HT1080 (cell line): ENCODE measurements around a stretch of chr12.

RAMPAGE:
- cytosol, long total RNA, result no peak
- long total RNA, result no peak
- nucleus, long total RNA, result no peak
Measured at GRCh38 chr12:121767458-121768113, 25.9 kb downstream of the RHOF start.

DNA sequence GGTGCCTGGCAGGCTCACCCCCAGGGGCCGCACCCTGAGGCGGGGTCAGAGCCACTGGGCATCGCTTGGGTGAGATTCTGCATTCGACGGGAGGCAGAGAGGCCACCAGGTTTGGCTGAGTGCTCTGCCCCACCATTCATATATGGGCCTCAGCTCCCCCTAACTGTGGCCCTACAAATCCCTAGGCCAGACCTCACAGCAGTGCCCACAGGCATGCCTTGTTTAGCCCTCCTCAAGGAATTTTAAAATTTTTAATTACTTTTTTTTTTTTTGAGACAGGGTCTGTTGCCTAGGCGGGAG lies 17.0 kb downstream of the RHOF start:
RAMPAGE:
- cytosol, long total RNA, result no peak
- long total RNA, result no peak
- nucleus, long total RNA, result no peak

DNA sequence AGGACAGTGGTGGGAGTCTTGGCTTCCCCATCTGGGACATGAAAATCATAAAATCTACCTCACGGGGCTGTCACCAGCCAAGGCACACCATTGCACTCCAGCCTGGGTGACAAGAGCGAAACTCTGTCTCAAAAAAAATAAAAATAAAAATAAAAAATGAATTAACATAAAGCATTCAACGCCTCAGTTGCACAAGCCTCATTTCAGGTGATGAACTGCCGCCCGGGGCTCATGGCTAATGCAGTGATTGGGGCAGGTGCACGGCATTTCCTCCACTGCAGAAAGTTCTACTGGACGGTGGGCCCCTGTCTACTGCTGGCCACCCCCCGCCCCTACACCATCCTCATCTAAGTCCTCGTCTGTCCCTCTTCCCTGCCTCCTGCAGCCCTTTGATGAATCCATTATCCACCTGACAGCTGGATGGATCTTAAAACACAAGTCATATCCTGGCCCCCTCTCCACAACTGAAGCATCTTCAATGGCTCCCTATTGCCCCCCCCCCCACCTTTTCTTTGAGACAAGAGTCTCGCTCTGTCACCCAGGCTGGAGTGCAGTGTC lies 10.6 kb downstream of the RHOF start:
RAMPAGE:
- cytosol, long total RNA, result no peak
- long total RNA, result no peak
- nucleus, long total RNA, result no peak

GRCh38 chr12:121783822-121784342 lies 9.6 kb downstream of the RHOF start:
RAMPAGE:
- cytosol, long total RNA, result no peak
- long total RNA, result no peak
- nucleus, long total RNA, result no peak

GRCh38 chr12:121785000-121785440 lies 8.5 kb downstream of the RHOF start:
RAMPAGE:
- cytosol, long total RNA, result no peak
- long total RNA, result no peak
- nucleus, long total RNA, result no peak

DNA sequence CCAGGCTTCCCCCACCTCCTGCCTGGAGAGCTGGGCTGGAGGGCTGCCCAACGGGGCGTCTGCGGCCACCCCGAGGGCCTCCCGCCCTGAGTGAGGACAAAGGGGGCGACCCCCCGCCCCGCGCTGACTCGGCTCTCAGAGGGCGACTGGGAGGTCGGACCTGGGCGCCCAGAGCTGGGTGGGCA lies 3.7 kb upstream of the SETD1B start:
RAMPAGE:
- cytosol, long total RNA, result no peak
- long total RNA, result no peak
- nucleus, long total RNA, result no peak

GRCh38 chr12:121800803-121801654 lies 2.8 kb upstream of the SETD1B start:
RAMPAGE:
- cytosol, long total RNA, result no peak
- long total RNA, result no peak
- nucleus, long total RNA, result no peak

DNA sequence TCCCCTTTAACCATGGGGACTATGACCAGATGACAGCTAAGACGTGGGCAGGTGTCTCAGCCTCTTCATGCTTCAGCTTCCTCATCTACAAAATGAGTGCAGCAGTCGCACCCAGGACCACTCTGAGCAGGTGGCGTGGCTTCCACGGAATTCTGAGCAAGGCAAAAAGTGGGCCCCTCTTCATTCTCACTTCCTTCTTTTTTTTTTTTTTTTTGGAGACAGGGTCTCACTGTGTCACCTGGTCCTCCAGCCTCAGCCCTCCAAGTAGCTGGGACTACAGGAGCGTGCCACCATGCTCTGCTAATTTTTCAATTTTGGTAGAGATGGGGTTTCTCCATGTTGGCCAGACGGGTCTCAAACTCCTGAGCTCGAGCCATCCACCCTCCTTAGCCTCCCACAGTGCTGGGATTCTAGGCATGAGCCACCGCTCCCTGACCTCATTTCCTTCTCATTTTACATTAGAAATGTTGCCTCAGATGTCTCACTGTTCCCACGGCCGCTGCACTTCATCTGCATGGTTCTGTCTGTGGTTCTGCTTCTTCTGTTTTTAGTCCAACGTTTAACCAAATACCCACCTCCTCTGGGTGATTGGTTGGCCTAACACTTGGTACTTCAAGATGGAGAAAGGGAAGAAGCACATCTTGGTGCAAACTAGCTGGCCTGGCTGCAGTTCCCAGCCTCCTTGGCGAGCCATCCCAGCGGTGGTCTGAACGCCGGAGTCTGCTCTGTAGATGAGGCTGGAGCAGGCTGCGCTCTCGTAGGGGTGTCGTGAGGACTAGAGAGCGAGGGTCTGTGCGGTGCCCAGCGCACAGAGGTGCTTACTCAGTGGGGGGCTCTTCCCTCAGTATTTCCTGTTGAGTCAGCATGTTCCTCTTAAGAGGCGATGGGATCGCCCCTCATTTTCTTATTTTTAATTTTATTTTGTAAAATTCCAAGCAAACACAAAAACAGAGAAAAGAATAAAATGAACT lies 41.2 kb upstream of the BCL7A start:
RAMPAGE:
- cytosol, long total RNA, result no peak
- long total RNA, result no peak
- nucleus, long total RNA, result no peak

DNA sequence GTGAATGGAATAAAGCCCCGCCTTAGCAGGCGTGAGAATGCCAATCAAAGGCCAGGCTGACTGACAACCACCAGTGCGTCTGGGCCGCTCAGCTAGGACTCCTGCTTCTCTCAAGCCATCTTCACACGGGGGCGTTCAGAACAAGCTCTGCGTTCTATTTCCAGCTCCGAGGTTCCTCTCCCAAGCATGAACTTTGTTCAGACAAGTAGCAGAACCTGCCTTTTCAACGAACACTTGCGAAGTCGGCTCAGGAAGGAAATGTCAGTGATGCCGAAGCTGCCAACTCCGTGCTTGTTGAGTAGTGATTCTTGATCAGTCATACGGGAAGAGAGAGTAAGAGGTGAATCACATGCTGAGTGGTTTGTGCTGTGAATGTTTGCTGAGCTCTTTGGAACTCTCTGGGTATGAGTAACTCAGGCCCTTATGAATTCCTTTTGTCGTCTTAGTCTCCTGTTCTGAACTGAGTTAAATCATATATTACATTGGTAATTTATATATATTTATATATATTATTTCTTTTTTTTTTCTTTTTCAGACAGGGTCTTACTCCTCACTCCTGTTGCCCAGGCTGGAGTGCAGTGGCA lies 29.5 kb upstream of the BCL7A start:
RAMPAGE:
- cytosol, long total RNA, result no peak
- long total RNA, result no peak
- nucleus, long total RNA, result no peak

DNA sequence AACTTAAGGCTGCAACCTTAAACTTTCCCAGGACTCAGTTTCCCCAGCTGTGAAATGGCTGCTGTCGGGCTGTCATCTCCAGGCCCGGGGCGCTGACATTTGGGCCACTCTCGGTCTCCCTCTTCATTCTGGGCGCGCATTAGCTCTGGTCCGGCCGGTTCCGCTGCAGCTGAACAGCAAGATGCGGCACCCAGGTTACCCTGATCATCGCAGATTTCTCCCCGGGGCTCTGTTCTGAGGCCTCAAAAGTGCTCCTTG lies 929 bp upstream of the BCL7A start:
RAMPAGE:
- cytosol, long total RNA, result no peak
- long total RNA, result no peak
- nucleus, long total RNA, result no peak

DNA sequence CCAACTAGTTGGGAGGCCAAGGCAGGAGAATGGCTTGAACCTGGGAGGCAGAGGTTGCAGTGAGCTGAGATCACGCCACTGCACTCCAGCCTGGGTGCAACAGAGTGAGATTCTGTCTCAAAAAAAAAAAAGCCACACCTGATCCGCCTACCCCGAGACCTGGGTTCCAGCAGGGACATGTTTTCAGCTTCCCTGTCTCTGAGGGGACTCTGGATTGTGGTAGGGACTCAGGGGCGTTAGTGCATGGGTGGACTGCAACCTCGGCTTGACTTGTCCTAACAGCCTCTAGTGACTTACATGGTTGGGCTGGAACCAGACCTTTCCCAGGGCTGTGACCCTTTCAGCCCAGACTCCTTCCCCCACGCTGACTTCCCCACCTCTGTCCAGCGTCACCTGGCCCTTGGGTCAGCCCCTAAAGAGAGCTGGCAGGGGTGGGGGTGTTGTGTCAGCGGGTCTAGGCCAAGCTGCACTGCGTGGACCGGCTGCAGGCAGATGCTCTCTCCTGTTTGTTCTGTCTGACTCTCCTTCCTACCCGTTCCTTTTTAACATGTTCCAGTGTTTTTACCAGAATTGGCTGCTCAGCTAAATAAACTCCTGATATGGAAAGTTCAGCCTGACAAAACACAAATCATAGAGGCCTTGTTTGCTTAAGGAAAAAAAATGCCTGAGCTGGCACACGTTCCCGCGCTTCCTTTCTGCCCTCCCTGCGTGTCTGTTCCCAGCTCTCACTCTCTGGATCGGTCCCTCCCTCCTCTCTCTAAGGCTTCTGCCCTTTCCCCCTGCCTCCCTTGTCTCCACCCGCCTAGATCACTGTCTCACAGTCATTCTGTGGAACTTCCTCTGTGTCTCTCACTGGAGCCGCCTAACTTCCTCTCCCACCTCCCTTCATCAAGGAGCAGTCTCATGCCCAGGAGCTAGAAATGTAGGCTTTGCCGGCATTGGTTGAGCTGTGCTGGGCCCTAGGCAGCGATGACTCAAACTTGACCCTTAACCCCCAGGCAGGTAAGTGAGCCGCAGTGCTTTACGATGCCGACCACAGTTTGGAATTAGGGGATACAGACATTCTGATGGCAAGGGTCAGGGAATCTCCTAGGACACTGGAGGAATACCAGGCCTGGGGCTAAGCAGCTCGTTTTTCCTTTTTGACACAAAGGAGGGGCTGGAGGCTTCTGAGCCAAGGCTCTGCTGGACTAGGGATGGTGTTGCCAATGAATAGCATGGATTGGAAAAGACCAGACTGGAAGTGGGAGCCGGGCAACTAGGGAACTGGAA lies 15.6 kb upstream of the MLXIP start:
RAMPAGE:
- cytosol, long total RNA, result start-site peak on the plus strand centred at position 891 of the sequence, 53 bp wide, 67 and 43 reads in 2 replicates
- long total RNA, result start-site peak on the plus strand centred at position 887 of the sequence, 13 bp wide, 39 reads
- nucleus, long total RNA, result no peak

DNA sequence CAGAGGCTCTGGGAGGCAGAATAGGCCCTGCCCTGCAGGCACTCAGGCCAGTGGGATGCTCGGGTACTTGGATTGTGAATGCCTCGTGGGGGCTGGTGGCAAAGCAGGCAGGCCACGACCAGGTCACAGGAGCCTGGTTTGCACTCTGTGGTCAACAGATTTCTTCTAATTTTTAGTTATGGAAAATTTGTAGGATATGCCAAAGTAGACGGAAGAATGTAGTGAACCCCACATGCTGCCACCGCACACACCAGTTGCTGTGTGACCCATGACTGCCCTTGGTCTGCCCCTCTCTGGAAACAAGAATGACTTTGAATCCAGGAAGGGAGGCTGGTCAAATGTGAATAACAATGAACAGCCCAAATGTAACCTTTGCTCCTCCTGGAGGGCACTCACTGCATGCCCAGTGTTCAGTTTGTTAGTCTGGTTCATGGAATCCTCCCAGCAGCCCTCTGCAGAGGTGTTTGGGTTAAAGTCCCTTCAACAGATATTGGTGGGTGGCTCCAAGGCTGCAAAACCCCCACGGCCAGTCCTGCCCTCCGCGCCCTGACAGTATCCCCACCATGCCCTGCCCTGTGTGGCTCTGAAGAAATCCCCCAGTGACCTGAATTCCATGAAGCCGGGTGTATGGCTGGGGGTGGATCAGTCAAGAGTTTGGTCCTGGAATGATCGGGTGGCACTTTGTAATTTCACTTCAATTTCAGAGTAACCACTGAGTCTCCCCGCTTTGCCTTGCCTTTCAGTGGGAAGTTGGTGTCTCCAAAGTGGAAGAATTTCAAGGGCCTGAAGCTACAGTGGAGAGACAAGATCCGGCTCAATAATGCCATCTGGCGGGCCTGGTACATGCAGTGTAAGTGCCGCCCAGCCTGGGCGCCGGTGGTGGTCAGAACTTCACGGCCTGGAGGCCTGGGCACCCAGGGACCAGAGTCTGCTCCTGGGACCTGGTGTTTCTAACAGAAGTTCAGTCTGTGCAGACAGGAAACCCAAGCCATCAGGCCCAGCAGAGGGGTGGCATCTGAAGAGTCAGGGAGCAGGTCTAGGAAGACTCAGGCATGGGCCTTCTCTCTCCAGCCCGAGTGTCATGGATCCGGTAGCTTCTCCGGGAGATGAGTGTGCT lies 47.1 kb downstream of the IL31 start:
RAMPAGE:
- cytosol, long total RNA, result no peak
- long total RNA, result no peak
- nucleus, long total RNA, result no peak

DNA sequence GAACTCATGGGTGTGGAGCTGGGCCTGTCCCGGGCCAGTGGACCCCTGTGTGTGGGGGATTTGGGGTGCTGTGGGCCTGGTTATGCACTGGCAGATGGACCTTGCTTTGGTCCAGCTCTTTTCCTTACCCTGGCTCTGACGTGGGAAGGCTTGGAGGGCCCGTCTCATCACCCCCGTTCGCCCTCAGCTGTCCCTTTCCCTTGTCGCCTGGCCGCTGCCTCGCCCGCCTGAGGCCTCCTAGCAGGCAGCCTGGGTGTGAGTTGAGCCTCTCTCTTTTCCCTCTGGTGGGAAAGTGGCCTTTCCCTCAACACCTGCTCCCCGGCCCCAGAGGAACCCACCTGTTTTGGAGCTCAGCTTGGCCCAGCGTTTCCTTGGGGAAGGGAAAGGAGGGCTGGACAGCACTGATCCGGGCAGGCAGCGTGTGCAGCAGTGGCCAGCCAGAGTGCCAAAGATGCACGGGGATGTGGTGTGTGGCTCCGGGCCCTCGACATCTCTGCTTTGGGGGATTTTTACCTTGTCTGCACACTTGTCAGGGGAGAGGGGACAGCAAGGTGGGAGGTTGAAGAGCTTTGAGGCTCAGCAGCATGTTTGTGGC lies 28.2 kb downstream of the IL31 start:
RAMPAGE:
- cytosol, long total RNA, result no peak
- long total RNA, result no peak
- nucleus, long total RNA, result no peak

DNA sequence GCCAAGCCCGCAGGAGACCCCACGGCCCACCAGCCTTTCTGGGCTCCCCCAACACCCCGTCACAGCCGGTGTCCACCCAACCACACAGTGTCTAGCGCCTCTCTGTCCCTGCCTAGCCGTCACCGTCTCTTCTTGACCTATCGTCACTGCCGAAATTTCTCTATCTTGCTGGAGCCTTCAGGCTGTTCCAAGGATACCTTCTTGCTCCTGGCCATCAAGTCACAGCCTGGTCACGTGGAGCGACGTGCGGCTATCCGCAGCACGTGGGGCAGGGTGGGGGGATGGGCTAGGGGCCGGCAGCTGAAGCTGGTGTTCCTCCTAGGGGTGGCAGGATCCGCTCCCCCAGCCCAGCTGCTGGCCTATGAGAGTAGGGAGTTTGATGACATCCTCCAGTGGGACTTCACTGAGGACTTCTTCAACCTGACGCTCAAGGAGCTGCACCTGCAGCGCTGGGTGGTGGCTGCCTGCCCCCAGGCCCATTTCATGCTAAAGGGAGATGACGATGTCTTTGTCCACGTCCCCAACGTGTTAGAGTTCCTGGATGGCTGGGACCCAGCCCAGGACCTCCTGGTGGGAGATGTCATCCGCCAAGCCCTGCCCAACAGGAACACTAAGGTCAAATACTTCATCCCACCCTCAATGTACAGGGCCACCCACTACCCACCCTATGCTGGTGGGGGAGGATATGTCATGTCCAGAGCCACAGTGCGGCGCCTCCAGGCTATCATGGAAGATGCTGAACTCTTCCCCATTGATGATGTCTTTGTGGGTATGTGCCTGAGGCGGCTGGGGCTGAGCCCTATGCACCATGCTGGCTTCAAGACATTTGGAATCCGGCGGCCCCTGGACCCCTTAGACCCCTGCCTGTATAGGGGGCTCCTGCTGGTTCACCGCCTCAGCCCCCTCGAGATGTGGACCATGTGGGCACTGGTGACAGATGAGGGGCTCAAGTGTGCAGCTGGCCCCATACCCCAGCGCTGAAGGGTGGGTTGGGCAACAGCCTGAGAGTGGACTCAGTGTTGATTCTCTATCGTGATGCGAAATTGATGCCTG lies 3.2 kb downstream of the B3GNT4 start:
RAMPAGE:
- cytosol, long total RNA, result no peak
- long total RNA, result no peak
- nucleus, long total RNA, result no peak

GRCh38 chr12:122225436-122225516 lies 576 bp downstream of the DIABLO start:
RAMPAGE:
- cytosol, long total RNA, result no peak
- long total RNA, result no peak
- nucleus, long total RNA, result no peak

GRCh38 chr12:122261083-122261678 lies 5.1 kb downstream of the VPS33A start:
RAMPAGE:
- cytosol, long total RNA, result no peak
- long total RNA, result no peak
- nucleus, long total RNA, result no peak

GRCh38 chr12:122327425-122328631 lies 61.5 kb upstream of the VPS33A start:
RAMPAGE:
- cytosol, long total RNA, result no peak
- long total RNA, result no peak
- nucleus, long total RNA, result no peak

RAMPAGE:
- cytosol, long total RNA, result no peak
- long total RNA, result no peak
- nucleus, long total RNA, result no peak
Measured at GRCh38 chr12:122332946-122333434, 66.7 kb upstream of the VPS33A start.

DNA sequence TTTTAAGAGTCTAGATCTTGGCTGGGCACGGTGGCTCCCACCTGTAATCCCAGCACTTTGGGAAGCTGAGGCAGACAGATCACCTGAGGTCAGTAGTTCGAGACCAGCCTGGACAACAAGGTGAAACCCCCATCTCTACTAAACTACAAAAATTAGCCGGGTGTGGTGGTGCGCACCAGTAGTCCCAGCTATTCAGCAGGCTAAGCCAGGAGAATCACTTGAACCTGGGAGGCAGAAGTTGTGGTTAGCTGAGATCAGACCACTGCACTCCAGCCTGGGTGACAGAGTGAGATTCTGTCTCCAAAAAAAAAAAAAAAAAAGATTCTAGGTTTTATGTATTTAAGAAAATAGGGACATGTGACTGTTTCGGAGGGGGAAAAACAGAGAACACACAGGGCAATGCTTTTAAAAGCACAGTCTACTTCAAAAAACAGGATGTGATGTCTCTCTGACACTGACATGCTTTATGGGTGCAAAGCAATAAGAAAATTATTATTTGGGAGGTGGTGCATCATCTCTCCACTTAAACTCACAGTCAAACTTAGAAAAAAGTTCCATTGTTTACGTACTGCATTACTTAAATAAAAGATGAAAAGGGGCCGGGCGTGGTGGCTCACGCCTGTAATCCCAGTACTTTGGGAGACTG lies 28.7 kb downstream of the CLIP1 start:
RAMPAGE:
- cytosol, long total RNA, result no peak
- long total RNA, result no peak
- nucleus, long total RNA, result no peak

GRCh38 chr12:122398924-122399890 lies 23.3 kb downstream of the CLIP1 start:
RAMPAGE:
- cytosol, long total RNA, result no peak
- long total RNA, result no peak
- nucleus, long total RNA, result no peak